Placental epithelial cell (primary cell): ENCODE results near the genes ZNF141, ATP5ME, CPLX1 and DGKQ.

- CAGE, long polyA plus RNA: no peak
Observed at GRCh38 chr4:205461-205845, 81.2 kb downstream of the ZNF718 start.

DNA sequence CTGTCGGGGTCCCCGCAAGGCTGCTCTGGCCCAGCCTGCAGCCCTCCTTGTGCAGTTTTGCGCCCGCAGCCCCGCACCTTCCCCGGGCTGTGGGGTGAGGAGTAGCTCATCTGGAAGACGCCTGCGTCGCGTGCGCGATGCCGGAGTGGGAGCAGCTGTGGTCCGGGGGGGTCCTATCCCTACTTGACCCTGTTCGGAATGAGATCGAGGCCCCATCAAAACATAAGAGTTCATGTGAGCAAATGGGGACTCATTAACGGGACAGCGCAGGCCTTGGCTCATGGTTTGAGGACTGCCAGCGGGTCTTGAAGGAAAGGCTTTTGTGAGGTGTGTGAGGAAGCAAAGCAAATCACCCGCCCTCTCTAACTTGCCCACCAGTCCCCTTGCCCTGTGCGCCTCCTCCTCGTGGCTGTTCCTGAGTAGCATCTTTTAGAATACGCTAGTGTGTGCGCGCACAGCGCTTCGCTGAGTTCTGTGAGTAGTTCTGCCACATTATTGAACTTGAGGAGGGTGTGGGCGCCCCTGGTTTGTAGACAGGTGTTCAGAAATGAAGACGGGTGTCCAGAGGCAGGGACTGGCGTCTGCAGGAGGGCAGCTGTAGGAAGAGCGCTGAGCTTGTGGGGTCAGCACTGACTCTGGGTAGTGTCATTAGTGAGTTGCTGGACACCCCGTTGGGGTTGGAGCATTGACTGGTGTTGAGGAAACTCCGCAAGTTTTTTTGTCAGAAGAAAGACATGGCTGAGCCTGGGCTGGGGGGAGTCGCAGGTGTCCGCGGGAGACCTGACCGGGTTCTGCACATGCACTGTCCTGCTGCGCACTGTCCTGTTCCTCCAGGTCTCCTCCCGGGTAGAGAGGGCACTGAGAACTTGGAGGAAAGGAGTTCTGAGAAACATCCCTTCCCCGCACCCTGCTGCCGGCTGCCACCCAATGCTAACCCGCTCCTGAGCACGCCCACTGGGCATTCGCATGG, 88.9 kb downstream of the ZNF718 start:
- CAGE, long polyA plus RNA: no peak

DNA sequence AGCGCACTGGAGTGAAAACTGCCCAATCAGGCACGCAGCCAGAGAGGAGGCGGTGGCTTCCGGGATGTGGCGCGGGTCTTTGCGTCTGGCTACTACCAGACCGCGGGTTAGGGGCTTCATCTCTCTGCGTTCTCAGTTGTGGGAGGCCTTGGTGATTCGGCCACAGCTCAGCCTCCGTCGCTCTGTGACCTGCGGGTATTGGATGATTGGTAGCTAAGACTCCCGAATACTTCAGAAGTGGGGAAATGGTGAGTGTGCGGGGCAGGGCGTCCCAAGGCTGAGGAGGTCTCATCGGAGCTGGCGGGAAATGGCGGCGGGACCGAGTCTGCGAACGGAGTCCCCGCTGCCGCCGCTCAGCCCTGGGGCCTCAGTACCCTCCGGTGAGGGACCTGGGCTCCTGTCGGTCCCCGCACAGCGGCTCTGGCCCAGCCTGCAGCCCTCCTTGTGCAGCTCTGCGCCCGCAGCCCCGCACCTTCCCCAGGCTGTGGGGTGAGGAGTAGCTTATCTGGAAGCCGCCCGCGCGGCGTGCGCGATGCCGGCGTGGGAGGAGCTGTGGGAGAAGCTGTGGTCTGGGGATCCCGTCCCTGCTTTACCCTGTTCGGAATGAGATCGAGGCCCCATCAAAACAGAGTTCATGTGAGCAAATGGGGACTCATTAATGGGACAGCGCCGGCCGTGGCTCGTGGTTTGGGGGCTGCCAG, at the start of gene ZNF141:
ZNF141 (plus strand) TSS at position 76 of the 701 bp plus-strand sequence.
- CAGE, long polyA plus RNA: no peak

DNA sequence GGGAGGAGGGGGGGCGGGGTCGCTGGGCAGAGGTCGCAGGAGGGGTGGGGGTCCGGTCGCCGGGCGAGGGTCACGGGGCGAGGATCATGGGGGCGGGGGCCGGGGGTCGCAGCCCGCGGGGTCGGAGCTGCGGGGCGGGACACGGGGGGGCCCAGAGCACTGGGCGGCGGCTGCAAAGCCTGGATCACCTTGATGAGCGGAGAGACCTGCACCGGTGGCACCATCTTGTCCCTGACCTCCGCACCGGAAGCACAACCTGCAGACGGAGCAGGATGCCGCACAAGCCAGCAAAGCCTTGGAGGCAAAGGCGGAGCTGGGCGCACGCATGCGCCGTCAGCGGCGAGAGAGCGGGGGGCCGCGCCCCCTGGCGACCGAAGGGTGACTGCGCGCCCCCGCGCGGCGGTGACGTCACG, at the start of gene ATP5ME:
ATP5ME (minus strand) TSS at position 253 of the 413 bp plus-strand sequence.
- CAGE, long polyA plus RNA: no peak

DNA sequence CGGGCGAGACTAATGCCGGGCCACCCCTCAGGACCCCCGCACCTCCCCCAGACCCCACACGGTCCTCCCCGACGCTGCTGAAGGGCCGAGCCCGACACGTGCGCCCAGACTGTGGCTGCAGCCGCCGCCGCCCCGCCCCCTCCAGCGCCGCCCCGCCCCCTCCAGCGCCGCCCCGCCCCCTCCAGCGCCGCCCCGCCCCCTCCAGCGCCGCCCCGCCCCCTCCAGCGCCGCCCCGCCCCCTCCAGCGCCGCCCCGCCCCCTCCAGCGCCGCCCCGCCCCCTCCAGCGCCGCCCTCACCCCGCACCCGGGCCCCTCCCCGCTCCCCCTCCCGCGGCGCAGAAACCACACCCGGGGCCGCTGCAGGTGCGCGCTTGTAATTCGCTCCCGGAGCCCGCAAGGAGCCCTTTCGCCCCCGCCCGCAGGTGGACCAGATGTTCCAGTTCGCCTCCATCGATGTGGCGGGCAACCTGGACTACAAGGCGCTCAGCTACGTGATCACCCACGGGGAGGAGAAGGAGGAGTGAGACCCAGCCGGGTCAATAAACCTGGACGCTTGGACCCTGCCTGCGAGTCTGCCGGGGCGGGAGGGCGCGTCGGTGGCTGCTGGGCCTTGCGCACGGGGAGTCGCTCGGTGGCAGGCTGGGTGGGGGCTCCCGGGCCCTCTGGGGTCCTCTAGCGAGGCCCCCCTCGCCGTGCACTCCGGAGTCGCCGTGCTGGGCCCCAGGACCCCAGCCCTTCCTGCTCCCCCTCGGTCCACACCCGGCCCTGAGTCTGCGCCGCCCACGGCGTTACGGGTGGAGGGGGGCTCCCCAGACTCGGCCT, 7.3 kb downstream of the SLC49A3 start:
- CAGE, long polyA plus RNA: no peak

DNA sequence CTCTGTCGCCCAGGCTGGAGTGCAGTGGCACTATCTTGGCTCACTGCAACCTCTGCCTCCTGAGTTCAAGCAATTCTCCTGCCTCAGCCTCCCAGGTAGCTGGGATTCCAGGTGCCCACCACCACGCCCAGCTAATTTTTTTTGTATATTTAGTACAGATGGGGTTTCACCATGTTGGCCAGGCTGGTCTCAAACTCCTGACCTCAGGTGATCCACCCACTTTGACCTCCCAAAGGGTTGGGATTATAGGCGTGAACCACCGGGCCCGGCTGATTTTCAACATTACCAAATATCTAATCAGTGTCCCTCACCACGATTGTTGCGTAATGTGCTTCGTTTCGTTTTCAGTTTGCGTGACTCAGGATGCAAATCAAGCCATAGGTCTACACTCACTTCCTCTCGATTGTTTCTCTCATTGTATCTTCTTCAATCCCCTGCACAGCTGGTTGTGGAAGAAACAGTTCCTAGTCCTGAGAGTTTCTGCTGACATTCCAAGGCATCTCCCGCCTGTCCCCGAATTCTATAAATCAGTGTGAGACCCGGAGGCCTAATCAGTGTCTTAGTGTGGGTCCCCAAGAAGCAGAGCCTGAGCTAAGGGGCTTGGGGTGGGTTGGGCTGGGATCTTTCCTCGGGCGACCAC, 6.3 kb upstream of the PCGF3 start:
- CAGE, long polyA plus RNA: no peak

- CAGE, long polyA plus RNA: no peak
Observed at GRCh38 chr4:726576-727399, 21.2 kb downstream of the PCGF3 start.

- CAGE, long polyA plus RNA: no peak
Observed at GRCh38 chr4:759708-760201, 54.1 kb downstream of the PCGF3 start.

- CAGE, long polyA plus RNA: no peak
Observed at GRCh38 chr4:792282-793165, 33.4 kb downstream of the CPLX1 start.

DNA sequence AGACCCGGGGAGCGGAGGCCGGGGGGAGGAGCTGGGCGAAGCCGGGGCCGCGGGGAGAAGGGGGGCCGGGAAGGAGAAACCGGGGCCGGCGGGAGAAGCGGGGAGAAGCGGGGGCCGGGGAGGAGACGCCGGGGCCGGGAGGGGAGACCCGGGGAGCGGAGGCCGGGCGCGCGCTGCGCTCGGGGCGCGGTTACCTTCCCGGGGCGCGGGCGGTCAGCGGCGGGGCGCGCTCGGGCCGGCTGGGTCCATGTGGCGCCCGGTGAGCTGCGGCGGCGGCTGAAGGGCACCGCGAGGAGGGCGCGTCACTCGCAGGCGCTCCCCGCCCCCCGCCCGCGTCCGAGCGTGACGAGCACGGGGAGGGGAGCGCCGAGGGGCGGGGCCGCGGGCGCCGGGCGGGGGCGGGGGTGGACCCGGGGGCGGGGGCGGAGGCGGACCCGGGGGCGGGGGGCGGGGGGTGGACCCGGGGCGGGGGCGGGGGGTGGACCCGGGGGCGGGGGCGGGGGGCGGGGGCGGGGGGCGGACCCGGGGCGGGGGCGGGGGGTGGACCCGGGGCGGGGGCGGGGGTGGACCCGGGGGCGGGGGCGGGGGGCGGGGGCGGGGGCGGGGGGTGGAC, at the start of gene CPLX1:
CPLX1 (minus strand) TSS at position 278 of the 613 bp plus-strand sequence.
- CAGE, long polyA plus RNA: no peak

- CAGE, long polyA plus RNA: no peak
Observed at GRCh38 chr4:879061-880368, 52.6 kb downstream of the GAK start.

GRCh38 chr4:889406-889675, 42.8 kb downstream of the GAK start:
- CAGE, long polyA plus RNA: no peak

DNA sequence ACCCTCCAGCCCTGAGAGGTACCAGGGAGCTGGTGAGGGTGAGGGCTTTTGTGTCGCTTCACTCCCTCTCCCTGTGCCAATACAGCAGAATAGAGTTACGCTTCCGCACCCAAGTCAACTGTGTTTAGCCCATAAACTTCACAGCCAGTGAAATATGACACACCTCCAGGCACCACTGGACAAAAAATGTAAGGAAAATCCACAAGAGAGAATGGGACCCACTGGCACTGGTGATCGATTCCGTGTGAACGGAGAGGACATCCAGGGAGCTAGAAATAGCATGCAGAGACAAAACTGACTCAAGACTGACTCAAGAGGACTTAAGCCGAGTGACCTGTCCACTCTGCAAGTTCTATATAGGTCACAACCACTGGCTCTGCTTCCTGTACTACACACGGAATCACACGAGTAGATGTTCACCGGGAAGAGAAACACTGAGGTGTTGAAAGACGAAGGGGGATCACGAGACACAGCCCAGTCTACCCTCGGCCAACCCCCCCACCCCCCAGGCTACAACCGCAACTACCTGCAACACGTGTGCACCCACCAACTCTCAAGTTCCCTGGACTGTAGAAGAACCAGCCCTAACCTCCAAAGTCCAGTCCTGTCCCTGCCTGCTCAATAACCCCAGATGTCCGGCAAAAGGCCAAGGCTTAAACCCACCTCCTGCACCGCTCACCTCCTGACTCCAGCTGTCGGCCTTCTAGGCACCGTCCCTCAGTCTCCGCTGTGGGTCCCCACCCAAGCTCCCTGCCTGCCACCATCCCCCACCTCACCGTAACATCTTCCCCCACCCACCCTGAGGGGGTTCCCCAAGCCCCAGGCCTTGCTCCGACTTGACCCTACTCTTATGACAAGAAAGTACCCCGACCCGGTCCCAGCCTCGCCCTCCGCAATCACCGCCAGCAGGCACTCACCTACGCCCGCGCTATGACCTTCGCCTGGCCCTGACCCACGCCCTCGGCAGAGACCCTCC, 902 bp downstream of the GAK start:
- CAGE, long polyA plus RNA: no peak

DNA sequence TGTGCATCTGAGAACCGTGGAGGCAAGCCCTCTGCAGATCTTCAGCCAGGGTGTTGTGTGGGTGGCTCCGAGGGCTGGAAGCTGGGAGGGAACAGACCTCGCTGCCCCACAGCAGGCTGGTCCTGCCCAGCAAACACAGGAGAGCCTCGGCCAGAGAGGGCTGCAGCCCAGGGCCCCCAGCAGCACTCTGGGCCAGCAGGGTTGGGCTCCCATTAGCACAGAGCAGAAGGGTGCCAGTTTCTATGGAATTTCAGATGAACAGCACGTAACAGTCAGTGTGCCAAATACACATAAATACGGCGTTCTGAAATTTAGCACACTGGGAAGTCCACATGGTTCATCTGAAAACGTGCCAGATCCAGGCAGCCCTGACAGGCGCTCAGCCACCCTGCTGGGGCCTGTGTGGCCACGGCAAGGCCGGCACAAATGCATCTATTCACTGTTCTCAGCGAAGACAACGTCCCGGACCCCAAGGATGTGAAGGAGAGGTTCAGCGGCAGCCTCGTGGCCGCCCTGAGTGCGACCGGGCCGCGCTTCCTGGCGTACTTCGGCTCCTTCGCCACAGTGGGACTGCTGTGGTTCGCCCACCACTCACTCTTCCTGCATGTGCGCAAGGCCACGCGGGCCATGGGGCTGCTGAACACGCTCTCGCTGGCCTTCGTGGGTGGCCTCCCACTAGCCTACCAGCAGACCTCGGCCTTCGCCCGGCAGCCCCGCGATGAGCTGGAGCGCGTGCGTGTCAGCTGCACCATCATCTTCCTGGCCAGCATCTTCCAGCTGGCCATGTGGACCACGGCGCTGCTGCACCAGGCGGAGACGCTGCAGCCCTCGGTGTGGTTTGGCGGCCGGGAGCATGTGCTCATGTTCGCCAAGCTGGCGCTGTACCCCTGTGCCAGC, 15.7 kb downstream of the DGKQ start:
- CAGE, long polyA plus RNA: no peak

DNA sequence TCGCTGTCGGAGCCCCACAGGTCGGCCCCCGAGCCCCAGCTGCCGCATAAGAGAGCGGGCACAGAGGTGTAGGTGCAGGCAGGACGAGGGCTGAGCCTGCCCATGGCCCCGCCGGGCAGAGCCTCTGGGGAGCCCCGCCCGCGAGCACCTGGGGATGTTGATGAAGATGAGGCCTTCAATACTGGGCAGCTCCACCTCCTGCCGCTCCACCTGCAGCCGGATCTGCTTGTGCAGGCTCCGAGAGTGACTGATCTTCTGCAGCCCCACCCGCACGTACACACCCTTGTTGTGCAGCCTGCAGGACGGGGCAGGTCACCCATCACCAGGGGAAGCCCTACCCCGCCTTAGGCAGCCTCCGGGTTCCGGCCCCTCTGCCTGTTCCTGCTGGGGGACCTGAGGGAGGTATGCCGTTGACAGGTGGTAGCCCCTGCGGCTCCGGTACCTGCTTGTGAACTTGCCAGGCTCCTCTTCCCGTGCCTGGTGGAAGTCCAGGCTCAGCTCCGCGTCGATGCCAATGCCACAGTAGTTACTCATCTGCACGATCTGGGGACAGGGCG, 11.8 kb downstream of the DGKQ start:
- CAGE, long polyA plus RNA: no peak

GRCh38 chr4:973462-974015, at the start of gene DGKQ:
Gene DGKQ, minus strand, starts transcription at chr4:973569.
- CAGE, long polyA plus RNA: no peak

DNA sequence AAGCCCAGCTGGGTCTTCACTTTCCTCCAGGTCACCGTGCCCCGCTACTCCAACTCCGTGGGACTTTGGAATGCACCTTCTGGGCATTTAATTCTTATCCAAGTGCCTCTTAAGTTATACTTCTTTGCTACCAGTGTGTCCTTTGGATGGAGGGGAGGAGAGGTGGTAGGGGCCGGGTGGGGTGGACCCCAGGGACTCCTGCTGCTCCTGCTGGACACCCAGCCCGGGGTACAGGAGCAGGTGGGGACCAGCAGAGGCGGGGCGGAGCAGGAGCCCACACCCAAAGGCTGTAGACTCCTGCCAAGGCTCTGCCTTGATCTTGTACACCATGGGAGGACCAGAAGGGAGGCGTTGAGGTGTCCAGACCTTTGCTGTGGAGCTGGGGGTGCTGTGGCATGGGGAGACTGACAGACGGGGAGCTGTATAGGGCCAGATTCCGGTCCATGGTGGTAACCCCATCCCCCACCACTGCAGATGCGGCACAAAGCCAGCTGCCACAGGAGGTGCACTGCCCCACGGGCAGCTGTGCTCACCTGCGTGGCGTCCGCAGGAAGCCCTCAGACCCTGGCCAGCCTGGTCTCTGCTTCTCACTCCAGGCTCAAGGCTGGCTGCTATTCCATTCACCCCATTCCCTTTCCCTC, 4.9 kb upstream of the SLC26A1 start:
- CAGE, long polyA plus RNA: no peak

DNA sequence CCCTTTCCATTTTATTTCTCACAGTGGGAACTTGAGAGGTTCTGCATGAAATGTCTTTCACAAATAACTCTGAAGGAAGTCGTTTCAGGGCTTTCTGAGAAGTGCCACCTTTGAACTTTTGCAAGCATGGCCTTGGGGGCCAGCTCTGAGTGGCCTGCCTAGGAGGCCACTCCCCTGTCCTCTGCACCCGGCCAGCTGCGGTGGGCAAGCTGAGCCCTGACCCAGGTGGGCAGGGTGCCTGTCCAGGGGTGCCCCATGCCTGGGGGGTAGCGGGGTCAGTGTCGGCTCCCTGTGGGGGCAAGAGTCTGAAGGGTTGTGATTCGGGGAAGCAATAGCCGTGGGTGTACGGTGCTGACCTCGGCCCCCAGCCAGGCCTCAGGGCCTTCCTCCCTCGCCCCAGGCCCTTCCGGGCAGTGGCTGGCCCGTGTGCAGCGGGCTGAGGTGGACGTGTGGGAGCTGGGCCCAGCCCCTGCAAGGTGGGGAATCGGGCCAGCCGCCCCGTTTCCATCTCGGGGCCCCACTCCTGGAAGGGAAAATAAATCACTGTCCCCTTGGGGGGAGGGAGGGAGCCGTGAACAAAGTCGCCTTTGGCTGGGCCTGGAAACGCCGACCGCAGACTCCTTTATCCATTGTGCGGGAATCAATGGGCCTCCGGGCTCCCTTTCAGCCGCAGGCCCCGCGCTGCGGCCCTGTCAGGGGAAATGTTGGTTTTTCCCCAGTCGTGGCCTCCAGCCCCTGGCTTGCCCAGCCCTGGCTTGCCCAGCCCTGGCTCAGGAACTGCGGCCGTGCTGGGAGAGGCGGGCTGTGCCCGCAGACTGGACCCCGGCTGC, 3.1 kb downstream of the FGFRL1 start:
- CAGE, long polyA plus RNA: no peak

GRCh38 chr4:1035307-1035922, 24.0 kb downstream of the FGFRL1 start:
- CAGE, long polyA plus RNA: no peak

GRCh38 chr4:1039332-1039944, 28.0 kb downstream of the FGFRL1 start:
- CAGE, long polyA plus RNA: no peak